ENCODE results near the genes TSPAN8, ZFC3H1 and THAP2.

DNA sequence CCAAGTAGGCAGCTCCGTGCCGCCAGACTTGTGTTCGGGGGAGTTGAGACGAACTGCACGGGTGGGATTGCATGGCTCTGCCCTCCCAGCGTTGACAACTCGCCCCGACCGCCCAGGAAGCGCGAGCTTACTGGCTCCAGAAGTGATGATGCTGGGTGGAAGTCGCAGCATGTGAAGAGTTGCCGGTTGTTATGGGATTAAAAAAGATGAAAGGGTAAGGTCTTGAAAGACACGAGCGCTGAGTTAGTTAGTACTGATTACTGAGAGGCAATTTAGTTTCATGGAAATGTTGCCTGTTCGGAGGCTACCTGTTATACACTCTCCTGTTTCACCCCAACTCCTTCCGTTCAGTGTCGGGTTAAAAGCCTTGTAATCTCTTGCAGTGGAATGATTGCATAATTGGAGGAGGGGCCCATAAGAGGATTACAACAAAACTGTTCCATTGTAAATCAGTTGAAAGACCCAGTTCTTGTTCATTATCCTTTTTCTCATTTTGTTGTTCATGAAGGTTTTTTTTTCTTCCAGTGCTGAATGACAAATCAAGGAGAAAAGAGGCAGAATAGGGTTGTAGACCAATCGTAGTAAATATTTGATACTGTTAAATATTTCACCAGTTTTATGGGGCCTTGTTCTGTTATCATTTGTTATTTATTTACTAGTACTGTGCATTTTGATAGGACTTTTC, 1.1 kb downstream of the RAB3IP start:
- RRBS = no CpG with 5 or more reads among the region's 19 CpGs

GRCh38 chr12:70013277-70013668, 188.2 kb downstream of the MYRFL start:
- RRBS = no CpG with 5 or more reads among the region's 19 CpGs

- RRBS = no CpG with 5 or more reads among the region's 1 CpG
Measured at GRCh38 chr12:70250262-70251037, 7.2 kb downstream of the CNOT2 start.

DNA sequence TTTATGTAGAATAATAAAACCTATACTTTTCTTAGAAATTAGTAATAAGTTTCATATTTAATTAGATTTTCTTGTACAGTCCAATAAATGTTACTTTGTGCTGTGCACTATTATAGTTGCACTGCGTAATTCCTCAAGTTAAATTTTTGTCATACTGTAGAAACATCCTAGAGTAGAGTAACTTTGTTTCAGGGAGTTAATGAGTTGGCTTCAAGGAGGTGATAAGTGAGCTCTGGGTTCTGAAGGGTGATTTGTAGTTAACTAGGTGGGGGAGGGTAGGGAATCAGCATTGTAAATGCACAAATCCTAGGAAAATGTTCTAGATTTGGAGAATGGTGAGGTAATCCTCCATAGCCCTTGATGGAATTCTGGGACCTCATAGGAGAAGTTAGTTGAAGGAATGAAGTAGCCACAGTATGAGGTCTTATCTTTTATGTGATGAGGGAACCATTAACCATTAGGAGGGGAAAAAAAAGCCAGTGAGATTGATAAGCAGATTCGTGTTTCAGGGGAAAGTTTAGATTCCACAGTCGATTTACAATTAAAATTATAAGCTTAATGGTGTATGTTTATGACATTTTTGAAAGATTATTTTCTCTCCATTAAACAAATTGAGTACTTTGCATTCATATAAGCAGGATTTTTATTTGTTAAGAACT, 8.0 kb downstream of the CNOT2 start:
- RRBS = no CpG with 5 or more reads among the region's 3 CpGs

- RRBS = no CpG with 5 or more reads among the region's 2 CpGs
Measured at GRCh38 chr12:70255932-70256900, 13.0 kb downstream of the CNOT2 start.

GRCh38 chr12:70367352-70368069, 1.4 kb downstream of the KCNMB4 start:
- RRBS = no CpG with 5 or more reads among the region's 15 CpGs

- RRBS = no CpG with 5 or more reads among the region's 8 CpGs
Measured at GRCh38 chr12:70690861-70692143, 54.1 kb upstream of the PTPRB start.

DNA sequence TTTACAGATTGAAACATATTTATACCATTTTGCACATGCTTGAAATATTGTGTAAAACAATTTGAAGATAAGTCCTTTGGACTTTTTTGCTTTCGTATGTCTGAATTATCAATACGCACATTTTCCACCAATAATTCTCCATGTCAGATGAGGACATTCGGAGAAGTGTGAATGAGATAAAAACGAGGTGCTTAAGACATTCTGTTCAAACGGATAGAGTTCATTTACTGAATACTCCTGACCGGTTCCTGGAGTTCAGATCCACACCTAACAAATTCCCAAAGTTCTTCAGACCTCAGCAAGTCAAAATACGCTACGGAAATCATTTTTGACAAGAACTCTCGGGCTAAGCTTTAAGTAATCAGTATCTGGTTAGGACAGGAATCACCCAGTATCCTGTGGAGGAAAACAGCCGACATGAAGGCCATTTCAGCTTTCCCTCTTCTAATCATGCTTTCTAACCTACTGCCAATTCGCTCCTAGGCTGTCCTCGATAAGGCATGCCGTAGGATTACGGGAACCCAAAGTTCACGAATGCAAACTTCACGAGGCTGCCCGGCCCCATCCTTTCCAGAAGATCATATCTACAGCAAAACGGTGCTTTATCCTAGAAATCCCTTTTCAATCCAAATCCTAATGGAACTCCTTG, 81.7 kb upstream of the PTPRB start:
- RRBS = no CpG with 5 or more reads among the region's 18 CpGs

DNA sequence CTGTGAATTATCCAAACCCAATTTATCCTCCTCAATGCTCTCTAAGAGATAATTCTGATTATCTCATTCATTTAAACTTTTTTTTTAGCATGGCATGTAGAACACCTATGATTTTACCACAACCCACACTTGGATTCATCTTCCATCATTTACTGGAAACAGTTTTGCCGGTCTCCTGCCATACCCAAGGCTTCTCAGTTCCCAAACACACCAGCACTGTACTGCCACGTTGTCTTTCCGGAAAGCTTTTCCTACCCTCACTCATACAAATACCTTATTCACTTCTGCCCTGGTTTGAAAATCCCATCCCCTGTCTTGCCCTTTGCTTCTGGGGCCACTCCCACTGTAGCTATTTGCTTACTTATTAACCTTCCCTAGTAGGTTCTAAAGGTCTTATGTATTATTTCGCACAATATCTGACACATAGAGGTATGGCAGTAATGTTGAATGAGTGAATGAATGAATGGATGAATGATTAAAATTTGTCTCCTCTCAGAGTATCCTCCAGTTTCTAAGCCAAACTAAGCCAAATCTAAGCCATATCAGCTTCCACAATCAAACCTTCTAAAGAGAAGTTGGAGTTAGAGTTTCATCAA, 18.7 kb downstream of the TSPAN8 start:
- RRBS = 90% methylated on average over 3 of the region's 4 CpGs

GRCh38 chr12:71157517-71158228, at the start of gene TSPAN8:
TSPAN8 (minus strand) TSS chr12:71157999.
- RRBS = no CpG with 5 or more reads among the region's 7 CpGs

GRCh38 chr12:71161888-71162330, 4.1 kb upstream of the TSPAN8 start:
- RRBS = no CpG with 5 or more reads among the region's 1 CpG

DNA sequence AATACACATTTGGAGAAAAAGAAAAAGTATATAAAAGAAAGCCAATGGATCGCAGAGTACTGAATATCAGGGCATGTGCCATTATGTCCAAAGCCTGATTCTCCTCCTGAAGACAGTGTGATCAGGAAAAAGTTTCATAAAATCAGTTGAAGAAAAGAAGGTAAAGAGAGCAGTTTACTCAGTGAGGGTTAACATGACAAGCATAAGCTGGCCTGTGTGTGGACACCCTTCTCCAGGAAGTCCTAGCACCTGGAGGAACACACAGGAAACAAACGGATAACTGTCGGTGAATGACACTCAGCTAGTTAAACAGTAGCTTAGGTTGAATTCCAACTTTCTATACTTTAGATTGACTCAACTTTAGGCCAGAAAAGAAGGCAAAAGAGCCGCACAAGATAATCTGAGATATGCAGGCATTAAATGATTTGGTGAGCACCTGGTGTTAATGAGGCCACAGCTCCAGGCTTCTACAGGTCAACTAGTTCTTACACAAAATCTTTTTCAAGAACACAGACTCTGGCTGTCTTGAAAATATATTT, 56.7 kb upstream of the TSPAN8 start:
- RRBS = no CpG with 5 or more reads among the region's 4 CpGs

GRCh38 chr12:71456259-71456867, 16.8 kb downstream of the LGR5 start:
- RRBS = no CpG with 5 or more reads among the region's 3 CpGs

DNA sequence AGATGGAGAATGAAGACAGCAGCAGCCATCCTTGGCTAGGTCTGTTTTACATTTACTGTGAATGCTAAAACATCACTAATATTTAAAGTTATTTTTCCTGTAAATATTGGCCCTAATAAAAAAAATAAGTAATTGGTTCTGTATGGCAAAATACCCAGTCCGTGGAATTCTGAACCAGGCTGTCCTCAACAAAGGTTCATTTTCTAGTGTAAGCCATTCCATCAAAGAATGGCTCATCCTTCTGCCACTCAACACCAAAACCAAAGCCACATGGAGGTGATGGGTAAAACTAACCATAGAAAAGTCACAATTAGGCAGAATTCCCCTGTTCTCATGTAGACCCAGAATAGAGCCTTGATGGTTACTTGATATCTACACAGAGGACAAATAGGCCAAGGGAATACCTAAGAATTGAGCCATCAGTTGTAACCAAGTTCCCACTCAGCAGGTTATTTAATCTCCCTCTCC, 90.9 kb downstream of the LGR5 start:
- RRBS = no CpG with 5 or more reads among the region's 1 CpG

DNA sequence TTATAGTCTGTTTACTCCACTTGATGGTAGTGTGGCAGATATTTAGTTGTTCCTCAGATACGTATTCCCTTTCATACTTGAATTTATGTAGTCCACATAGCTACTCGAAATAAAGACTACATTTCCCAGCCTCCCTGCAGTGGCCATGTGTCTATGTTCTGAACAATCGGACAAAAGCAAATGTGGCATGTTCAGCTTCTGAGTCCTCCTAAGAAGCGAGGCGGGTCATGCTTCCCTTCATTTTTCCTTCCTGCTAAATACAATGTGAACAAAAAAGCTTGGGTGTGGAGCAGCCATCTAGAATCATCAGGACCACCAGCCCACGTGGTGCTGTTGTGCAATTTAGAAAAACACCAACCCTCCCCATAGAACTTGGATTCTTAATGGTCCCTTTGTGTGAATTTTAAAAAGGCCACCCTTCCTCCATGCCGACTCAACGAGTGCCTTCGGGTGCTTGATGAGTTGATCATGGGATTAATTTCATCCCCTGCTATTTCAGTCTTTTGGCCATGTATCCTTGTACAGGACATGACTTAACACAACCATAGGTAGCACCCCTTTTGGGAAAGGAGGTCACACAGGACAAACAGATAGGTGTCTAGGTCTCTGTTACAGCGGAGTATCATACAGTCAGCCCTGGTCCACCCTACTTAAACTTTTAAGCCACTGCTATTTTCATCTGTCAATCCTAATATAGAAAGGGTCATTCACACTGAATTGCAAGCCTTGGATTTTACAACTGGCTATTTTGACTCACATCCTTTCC, 60.7 kb downstream of the ZFC3H1 start:
- RRBS = no CpG with 5 or more reads among the region's 10 CpGs

GRCh38 chr12:71663692-71663916, at the start of gene ZFC3H1:
ZFC3H1 (minus strand) TSS chr12:71663848.
- RRBS = no CpG with 5 or more reads among the region's 21 CpGs

DNA sequence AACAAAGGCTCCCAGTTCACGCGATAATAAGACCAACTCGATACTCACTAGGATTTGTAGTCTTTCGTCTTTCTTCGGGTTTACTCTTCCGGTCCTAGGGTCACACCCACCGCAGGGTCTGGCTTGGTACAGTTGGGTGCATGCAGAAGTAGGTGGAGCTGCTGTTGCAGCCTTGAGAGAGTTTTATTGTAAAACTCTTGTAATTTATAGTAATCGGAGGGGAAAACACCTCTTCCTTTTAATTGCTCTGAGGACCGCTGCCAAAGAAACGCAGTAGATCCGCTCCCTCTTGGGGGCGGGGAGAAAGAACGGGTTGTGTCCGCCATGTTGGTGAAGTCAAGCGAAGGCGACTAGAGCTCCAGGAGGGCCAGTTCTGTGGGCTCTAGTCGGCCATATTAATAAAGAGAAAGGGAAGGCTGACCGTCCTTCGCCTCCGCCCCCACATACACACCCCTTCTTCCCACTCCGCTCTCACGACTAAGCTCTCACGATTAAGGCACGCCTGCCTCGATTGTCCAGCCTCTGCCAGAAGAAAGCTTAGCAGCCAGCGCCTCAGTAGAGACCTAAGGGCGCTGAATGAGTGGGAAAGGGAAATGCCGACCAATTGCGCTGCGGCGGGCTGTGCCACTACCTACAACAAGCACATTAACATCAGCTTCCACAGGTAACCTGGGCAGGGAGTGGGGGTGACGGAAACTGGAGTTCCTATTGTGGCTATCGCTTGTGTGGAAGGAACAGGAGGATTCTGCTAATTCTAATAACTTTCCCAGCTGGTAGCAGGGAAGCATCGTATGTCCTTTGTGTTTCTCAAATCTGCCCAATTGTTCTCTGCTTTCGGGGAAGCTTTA, at the start of gene THAP2:
Gene THAP2, plus strand, starts transcription at position 385 of the 848 bp plus-strand sequence.
- RRBS = no CpG with 5 or more reads among the region's 35 CpGs

DNA sequence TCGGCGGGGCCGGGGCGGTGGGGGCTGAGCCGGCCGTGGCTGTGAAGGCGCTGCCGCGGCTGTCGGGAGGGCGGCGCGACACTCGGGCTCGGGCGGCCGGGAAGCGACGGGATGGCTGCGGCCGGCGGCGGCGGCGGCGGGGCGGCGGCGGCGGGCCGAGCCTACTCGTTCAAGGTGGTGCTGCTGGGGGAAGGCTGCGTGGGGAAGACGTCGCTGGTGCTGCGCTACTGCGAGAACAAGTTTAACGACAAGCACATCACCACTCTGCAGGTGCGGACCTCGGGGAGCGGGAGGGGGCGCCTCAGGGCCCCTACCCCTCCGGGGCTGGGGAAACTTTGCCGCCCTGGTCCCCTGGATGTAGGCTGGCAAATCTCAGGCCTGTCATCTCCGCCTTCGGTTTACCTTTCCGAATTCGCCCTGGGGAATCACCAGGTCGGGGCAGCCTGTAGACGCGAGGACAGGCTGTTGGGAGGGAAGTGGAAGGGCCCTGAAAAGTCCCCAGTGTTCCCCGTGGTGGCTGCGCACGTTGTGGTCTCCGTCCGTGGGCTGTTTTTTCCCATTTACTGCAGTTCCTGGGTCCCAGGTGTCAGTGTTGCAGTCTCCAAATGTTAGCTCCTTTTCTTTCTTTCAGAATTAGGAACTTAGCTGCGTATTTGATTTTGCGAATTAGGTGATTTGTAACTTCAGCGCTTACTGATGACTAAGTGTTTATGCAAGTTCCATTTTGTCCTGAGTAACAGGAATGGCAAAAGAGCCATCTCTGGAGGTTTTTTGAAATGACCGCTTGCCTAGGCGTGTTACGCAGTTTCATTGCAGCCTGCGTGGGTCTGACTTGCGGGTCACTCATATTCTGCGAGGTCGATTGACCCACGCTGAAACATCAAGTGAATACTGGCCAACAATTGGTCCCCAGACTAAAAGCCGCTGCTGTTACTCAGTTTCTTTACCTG, 631 bp downstream of the RAB21 start:
- RRBS = 1% methylated on average over 13 of the region's 68 CpGs

DNA sequence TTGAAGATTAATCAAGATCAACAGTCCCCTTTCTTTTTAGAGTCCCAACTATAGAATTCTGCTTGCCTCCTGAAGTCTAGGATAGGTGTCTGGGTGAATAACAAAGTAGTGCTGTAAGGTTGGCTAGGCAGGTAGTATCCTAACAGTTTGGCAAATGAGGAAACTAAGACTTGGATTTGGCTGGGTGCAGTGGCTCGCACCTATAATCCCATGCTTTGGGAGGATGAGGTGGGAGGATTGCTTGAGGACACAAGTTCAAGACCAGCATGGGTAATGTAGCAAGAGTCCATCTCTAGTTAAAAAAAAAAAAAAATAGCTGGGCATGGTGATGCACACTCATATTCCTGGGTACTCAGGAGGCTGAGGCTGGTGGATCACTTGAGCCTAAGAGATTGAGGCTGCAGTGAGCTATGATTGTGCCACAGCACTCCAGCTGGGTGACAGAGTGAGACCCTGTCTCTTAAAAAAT, 6.1 kb downstream of the RAB21 start:
- RRBS = no CpG with 5 or more reads among the region's 1 CpG

DNA sequence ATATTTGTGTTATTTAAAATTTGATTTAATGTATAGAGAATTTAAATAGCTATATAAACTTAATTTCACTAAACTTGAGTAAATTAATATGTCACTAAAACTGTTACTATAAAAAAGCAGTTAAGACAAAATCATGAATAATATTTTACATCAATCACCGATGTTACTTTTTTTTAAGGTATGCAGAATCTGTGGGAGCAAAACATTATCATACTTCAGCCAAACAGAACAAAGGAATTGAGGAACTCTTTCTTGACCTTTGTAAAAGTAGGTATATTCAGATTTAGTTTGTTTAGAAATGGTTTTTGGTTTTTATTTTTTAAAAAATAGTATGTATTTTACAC, 27.7 kb downstream of the RAB21 start:
- RRBS = no CpG with 5 or more reads among the region's 1 CpG

All from iris pigment epithelial cell (primary cell).